Kidney epithelial cell (primary cell): ENCODE measurements around a stretch of chr6.

- RAMPAGE, long total RNA: no peak
- RRBS: no CpG with 5 or more reads among the region's 9 CpGs
Measured at GRCh38 chr6:83071091-83072064, 3.9 kb downstream of the DOP1A start.

DNA sequence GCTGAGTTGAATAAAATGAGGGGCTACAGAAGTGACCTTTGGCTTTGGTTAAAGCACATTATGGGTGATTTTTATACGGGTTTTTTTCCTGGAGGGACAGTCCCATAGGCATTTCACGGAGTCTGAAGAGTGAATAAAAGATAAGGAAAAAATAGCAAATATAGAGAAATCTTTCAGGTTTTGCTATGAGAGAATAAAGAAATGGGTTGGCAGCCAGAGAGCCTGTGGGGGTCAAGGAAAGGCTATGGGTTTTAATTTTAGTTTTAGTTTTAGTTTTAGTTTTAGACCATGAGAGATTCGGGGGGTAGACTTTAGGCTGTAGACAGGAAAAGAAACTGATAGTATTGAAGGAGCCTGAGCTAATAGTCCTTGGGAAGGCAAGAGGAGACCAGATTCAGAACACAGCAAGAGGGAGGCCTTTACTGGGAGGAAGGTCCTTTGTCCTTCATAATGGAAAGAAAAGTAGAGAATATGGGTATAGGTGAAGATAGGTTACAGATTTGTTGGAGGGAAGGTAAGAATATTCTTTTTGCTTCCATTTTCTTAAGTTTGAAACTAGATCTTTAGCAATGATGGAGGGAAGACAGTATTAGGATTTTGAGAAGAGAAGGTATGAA lies 19.3 kb downstream of the DOP1A start:
- RAMPAGE, long total RNA: no peak
- RRBS: no CpG with 5 or more reads among the region's 3 CpGs

DNA sequence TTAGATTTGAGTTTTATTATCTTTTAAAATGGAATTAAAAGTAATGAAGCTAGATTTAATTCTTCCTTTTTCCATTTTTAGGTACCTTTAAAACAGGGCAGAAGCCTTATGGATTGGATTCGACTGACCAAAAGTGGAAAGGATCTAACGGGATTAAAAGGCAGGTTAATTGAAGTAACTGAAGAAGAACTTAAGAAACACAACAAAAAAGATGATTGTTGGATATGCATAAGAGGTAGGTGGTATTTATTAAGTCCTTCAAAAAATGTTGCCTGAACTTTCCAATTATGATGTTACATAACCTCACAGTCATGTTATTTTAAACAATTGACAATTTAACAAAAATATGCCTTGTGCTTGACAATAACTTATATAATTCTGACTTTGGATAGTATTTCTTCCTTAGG lies 4.6 kb downstream of the CYB5R4 start:
- RAMPAGE, long total RNA: no peak
- RRBS: no CpG with 5 or more reads among the region's 2 CpGs

DNA sequence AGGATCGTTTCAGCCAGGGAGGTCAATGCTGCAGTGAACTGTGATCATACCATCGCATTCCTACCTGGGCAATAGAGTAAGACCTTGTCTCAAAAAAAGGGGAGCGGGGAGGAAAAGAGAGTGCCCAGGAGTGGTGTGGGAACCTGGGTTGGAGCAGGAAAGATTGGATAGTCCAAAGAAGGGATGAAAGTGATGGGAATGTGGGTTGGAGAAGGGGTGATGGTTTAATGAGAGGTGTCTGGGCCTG lies 18.0 kb downstream of the MRAP2 start:
- RAMPAGE, long total RNA: no peak
- RRBS: no CpG with 5 or more reads among the region's 3 CpGs

DNA sequence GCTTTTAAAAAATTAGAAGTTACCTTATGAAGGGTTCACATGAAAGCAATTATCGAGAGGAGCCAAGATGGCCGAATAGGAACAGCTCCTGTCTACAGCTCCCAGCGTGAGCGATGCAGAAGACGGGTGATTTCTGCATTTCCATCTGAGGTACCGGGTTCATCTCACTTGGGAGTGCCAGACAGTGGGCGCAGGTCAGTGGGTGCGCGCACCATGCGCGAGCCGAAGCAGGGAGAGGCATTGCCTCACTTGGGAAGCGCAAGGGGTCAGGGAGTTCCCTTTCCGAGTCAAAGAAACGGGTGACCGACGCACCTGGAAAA lies 138.1 kb downstream of the TBX18 start:
- RAMPAGE, long total RNA: no peak
- RRBS: no CpG with 5 or more reads among the region's 17 CpGs

DNA sequence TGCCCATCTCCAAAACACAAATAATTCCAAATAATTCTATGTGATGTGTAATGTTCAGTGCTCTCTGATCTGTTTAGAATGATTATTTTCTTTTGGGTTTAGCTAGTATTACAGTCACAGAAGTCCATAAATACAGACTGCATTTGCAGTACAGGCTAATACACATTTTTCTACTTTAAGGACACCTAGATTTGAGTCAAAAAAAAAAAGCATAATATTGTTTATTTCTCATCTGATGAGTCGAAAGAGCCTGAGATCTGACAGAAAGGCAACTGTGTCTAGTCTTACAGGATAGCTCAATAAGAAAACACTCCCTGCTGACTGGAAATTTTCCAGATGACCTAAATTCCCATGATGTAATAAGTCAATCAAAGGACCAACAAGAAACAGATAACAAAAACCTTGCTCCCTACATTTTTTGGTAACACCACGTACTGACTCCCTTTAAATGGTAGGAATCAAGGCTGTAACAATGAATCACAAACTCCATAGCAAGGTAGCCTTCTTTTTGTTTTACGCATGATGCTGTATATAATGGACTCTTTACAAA lies 12.3 kb downstream of the TBX18 start:
- RAMPAGE, long total RNA: no peak
- RRBS: no CpG with 5 or more reads among the region's 3 CpGs

DNA sequence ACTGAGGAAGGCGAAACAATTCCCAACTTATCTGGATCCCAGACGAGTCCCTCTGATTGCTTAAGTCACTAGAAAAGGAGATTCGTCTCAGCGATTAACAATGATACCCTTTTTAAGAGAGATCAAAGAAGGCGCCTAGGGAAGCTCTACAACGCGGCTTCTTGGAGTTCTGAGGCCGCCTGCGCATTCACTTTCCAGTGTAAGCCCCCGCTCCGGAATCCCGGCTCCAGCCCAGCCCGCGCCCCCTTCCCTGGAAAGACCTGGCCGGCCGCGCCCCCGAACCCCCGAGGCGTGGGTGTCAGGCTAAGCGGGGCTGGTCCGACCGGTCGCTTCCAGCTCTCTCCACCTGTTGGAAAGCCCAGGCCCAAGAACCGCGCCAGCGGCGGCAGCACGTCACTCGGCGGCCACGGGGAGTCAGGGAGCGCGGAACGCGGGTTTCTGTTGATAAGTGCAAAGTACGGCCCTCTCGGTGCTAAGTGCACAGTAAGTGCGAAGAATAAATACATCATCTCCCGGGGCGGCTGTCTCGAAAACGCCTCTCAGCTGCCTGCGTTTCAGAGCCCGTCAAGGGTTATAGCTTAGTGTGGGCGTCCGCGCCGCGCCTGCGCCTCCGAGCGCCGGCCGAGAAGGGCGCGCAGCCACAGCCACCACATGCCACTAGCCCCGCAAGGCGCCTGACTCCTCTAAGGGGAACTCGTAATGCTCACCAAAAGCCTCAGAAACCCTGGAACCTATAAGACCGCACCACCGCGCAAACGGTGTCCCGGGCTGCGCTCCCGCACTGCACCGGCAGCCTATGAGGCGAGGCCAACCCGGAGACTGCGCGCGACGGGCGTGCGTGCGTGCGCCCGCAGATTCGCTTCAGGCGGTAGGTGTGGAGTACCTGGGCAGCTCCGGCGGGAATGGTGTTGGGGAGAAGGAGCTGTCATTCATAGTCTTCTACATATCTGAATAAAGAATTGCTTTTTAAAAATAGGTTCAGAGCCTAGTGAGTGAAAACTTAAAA lies 9.1 kb upstream of the TBX18 start:
- RAMPAGE, long total RNA: no peak
- RRBS: 2% methylated on average over 23 of the region's 83 CpGs

DNA sequence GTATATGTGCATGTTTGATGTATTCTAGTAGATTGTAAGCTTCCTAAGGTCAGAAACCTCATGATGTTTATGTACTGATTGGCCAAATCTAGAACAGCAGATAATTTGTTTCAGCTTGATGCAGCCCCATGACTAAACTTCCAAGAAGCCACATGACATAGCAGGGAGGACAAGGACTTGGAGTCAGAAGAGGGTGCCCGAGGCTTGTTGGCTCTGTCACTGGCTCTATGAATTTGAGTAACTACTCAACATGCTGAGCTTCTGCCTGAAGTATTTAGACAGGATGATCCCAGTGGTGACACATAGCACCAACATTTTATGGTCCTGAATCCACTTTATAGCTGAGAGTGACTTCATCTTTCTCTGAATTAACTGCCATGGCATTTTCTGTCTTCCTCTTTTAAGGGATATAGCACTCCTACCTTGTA lies 13.5 kb upstream of the TBX18 start:
- RAMPAGE, long total RNA: no peak
- RRBS: no CpG with 5 or more reads among the region's 1 CpG

DNA sequence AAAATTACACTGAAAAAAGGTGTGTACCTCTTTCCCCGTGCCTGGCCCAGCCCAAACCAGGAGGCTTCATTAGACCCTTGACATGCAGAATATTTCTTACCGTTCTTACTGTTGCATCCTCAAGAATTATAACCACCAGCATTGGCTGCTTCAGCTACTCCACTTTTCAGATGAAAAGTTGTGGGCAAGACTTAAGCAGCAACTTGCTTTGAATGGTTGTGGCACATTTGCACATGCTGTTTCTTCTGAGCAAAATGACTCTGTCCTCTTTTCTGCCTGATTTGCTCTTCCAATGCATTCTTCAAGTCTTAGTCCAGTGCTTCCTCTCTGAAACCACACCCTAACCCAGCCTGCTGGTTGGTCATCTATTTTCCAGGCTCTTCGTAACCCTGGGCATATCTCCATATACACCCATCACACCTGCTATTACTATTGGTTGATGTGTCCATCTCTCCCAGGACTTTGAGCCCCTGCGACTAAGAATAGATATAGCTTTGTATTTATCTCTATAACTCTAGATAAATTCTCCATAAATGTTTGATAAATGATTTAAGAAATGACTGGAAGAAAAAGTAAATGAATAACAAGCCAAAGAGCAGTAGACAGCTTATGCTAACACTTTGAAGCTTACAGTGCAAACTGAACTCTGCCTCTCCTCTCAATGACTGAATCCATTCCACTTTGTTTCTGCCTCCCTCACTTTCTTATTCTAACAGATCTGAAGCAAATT lies 59.8 kb upstream of the NT5E start:
- RAMPAGE, long total RNA: no peak
- RRBS: no CpG with 5 or more reads among the region's 4 CpGs

- RAMPAGE, long total RNA: no peak
- RRBS: no CpG with 5 or more reads among the region's 9 CpGs
Measured at GRCh38 chr6:85404690-85405149, 45.2 kb upstream of the NT5E start.

- RAMPAGE, long total RNA: no peak
- RRBS: no CpG with 5 or more reads among the region's 5 CpGs
Measured at GRCh38 chr6:85489395-85489878, 39.6 kb downstream of the NT5E start.

DNA sequence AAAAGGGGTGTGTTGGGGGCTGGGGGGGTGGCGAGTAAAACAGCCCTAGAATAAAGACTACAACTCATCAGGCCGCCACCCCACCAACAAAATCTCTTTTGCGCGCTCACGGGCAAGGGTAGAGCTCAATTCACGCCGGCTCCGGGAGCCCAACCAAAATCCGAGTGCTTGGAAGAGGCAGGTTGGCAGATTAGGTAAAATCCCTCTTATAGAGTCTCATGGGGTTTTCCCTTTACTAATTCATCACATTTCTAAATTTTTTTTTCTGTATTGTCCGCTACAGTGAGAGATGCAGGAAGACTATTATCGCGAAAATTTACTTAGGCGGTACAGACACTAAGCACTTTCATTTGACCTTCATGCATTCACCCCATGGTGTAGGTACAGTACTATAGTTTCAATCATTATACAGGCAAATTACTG lies 742 bp upstream of the SNX14 start:
- RAMPAGE, long total RNA: no peak
- RRBS: no CpG with 5 or more reads among the region's 13 CpGs

GRCh38 chr6:85636542-85637572 lies 5.8 kb downstream of the SYNCRIP start:
- RAMPAGE, long total RNA: no peak
- RRBS: no CpG with 5 or more reads among the region's 7 CpGs

- RAMPAGE, long total RNA: no peak
- RRBS: no CpG with 5 or more reads among the region's 12 CpGs
Measured at GRCh38 chr6:85642547-85642661, 282 bp downstream of the SYNCRIP start.

GRCh38 chr6:85643477-85644382 lies 1.0 kb upstream of the SYNCRIP start:
- RAMPAGE, long total RNA: no peak
- RRBS: 2% methylated on average over 25 of the region's 79 CpGs

GRCh38 chr6:86057805-86058184 lies 415.1 kb upstream of the SYNCRIP start:
- RAMPAGE, long total RNA: no peak
- RRBS: no CpG with 5 or more reads among the region's 7 CpGs

DNA sequence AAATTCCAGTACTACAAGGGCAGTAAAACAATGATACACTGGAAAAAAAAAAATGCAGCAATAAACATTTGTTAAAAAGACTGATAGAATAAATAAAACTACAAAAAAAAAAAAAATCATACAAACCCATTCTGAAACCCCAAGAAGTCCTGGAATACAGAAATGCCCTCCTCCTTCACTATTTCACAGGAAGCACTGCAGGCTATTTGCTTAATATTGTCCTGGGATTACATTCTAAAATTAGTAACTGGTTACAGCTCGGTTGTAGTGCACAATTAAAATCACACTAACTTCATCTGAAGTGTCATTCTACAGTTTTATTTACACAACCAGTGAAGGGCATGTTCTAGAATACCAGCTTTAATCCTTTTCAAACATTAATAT lies 27.1 kb downstream of the AKIRIN2 start:
- RAMPAGE, long total RNA: no peak
- RRBS: no CpG with 5 or more reads among the region's 1 CpG

GRCh38 chr6:87714373-87715050 lies 12.5 kb upstream of the AKIRIN2 start:
- RAMPAGE, long total RNA: no peak
- RRBS: no CpG with 5 or more reads among the region's 2 CpGs

DNA sequence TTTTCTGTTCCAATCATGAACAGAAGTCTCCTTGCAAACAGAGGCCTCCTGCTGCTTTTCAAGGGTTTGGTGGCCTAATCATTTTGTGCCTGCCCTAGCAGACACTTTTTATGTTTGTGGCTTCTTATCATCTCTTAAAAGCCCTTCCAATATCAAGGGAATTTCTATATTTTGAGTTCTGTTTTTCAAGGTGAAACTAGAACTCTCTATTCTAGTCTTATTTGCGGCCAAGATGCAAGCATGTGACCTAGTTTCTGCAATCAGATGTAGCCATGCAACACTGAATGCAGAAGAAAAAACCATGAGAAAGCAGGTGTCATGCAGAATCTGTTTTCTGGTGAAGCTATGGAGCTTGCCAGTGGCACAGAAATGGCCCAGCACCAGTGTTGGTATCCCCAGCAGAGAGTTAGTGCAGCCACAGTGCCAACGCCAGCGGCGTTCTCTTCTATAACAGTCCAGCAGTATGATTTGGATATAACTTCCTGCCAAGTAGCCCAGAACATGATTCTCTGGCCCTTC lies 23.4 kb upstream of the AKIRIN2 start:
- RAMPAGE, long total RNA: no peak
- RRBS: no CpG with 5 or more reads among the region's 4 CpGs

DNA sequence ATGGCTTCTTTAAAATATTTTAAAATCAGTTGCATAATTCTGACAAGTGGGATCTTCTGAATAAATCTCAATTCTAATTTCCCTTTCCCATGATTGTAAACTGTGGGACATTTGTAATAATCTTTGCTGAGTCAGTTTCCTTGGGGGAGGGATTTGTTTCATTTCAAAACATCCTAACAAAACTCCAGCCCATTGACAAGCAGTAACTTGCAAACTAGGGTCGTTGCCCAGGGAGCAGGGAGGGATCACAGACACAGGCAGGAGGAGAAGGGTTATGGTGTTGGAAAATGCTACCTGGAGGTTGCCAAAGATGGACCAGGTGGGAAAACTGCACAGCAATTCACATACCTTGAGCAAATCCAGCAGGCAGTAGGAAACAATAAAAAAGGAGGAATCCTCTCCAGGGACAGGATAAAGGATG lies 87.1 kb upstream of the AKIRIN2 start:
- RAMPAGE, long total RNA: no peak
- RRBS: no CpG with 5 or more reads among the region's 1 CpG